OVCAR3 (cell line): ENCODE data around the genes RFWD3, WDR59 and ZFP1.

DNA sequence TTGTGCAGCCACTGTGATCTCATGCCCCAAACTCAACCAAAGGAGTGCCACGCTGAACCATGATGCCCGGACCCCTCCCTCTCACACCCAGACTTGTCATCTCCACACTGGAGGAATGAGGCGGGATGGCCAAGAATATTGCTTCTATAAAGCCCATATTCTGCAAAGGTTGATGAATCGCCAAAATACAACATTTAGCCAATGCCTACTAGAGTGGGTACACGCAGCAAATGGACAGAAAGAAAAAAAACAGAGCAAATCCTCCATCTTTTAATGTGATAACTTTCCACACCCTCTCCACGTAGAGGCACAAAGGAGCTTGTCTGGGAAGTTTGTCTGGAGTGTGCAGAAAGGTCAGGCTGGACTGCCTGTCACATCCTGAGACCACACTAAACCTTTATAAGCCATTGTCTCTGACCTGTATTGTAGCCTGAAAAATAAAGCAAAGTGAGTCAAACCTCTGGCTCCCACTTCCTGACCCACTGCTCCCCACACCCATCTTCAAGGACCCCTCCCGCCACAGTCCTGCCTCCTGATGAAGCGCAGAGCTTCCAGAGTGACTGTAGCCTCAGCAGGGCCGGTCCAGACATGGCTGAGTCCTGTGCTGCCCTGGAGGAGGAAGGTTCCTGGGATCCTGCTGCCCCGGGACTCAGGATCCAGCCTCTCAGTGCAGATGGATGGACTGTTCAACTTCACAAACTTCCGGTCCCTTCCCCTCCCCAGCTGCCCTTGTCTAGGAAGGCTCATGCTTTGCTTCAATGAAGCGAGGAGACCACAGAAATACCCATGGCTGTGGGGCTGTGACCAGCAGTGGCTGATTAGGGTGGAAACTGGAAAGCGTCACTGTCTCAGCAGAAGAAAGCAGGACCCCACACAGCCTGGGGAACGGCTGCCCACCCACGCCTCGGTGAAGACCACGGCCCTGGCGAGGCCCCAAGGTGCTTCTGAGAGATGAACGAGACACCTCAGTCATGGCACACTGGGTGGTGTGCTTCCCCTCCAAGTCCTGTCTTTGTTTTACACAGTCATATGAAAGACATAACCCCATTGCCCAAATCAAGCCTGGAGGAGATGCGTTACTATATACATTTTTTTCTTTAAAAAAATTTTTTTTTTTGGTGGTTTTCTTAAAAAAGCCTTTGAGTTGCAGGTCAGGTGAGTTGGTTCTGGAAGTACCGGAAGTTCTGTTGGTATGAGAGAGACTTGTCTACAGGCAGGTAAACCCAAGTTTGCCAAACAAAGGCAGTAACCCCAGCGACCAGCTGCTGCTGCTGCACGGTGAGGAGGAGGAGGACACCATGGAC, 30.9 kb upstream of the CLEC18B start:
- RRBS: 85% methylated on average over 2 of the region's 23 CpGs

DNA sequence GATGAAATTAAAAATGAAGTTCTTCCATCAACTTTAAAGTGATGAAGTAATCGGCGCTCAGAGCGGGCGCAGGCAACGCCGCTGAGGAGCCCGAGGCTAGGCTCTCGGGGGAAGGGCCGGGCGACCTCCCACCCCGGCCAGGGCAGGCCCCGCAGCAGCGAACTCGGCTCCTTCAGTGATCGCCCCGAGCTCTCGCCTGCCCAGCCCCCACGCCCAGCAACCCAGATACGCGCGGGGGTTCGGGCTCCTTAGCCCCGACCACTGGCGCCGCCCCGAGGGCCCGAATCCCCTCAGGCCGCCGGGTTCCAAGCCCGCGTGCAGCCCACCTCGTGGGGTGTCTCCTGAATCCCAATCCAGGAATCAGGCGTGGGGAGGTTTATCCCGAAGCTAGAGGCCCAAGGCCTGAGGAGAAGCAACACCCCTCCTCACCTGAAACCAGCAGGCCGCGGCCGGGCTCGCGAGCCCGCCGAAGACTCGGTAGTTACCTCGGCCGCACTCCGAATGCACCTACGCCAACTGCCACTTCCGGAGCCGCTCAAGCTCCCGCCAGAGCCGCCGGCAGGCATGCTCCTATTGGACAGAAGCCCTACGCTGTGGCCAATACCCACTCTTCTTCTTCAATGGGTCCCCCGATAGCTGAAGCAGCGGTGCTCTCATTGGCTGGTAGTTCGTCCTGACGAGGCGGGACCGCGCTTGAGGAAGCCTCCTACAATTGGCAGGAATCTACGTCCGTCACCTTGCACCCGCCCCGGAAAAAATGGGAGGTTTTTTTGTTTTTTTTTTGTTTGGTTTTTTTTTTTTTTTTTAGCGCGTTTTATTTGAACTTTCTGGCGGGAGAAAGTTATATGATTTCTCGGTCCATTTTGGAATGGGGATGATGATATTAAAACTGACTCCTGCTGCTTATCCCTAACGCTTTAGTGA, at the start of gene RFWD3:
TSS of gene RFWD3 (minus strand) at position 521 of the 924 bp plus-strand sequence.
- RRBS: 5% methylated on average over 9 of the region's 68 CpGs

DNA sequence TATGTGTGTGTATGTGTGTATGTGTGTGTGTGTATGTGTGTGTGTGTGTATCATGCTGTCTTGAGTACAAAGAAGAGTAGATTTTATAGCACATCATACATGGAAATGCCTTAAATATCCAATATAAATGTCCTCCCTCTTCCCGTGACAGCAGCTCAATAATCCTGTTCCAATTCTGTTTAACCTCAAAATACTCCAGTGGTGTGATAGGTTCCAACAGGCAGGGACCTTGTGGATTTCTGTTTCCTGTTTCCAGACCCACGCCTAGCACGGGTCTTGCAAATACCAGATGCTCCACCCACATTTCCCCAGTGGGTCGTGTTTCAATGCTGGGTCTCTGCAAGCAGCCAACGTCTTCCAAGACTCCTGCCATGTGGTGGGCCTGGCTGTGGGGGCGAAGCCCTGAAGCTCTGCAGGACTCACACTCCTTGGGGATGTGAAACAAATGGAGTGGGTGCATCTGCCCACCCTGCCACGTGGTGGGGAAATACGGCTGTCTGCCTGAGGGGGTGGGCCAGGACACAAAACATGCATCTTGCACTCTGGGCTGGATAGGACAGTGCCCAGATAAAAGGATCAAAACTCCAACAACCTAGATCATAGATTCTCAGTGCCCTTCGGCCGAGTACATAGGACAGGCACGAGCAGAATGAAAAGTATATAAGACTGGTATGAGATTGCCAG, 32.6 kb downstream of the FA2H start:
- RRBS: no CpG with 5 or more reads among the region's 11 CpGs

- RRBS: no CpG with 5 or more reads among the region's 22 CpGs
Observed at GRCh38 chr16:74867300-74868055, 92.9 kb upstream of the FA2H start.

DNA sequence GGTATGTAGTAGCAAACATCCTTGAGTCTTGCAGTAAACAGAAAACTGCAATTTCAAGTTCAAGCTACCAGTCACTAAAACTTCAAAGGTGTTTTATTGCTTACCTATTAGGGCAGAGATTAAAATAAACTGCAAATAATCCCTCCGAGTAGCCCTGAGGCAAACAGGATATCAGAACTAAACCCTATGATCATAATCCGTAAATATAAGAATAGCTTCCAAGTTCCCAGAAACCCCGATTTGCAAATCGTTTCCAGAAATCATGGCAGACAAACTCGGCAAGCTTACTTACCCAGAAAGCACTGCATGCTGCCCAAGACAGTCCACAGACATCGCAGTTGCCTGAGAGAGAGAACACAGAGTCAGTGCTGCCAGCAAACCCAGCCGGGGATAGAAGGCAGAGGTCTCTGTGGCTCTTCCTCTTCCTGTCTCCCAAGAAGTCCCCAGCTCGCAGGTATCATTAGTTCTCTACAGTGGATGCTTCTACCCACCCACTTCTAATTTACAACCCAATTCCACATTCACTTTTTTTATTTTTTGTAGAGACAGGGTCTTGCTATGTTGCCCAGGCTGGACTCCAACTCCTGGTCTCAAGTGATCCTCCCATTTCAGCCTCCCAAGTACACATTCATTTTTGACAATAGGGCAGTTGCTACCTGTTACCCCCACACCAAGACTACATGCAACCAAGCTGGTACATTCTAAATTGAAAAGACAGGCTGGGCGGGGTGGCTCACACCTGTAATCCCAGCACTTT, 19.3 kb downstream of the WDR59 start:
- RRBS: no CpG with 5 or more reads among the region's 9 CpGs

- RRBS: 3% methylated on average over 9 of the region's 86 CpGs
Observed at GRCh38 chr16:74984283-74985428, at the start of gene WDR59. Gene WDR59, minus strand, starts transcription at chr16:74985123.

GRCh38 chr16:75000483-75001745, 2.1 kb downstream of the ZNRF1 start:
- RRBS: 13% methylated on average over 4 of the region's 18 CpGs

DNA sequence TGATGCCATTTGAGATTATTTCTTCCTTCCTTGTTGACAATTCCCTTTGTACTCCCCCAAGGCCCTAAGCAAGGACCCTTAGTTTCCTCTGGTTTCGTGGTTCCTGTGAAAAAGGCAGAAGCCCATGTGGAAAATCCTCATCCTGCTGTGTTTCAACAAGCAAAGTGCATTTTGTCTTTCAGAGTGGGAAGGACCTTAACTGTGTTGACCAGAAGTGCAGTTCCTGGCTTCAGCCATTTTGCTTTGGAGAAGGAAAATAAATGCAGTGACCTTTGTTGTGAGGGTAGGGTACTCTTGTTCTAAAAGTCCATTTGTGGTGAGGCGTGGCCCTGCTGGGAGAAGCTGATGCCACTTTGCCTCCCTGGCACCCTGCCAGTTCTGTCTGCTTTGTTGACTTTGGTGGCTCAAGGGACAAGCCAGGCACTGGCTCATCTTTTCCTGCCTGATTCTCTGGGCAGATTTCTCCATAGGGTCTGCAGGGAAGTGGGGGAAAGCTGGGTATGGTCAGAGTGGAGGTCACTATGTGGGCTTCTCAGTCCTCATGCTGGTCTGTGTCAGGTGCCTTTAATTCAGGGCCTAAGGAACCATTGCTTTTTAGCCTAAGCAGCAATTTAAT, 55.3 kb downstream of the ZNRF1 start:
- RRBS: no CpG with 5 or more reads among the region's 2 CpGs

- RRBS: no CpG with 5 or more reads among the region's 6 CpGs
Observed at GRCh38 chr16:75065472-75066076, 51.0 kb downstream of the LDHD start.

DNA sequence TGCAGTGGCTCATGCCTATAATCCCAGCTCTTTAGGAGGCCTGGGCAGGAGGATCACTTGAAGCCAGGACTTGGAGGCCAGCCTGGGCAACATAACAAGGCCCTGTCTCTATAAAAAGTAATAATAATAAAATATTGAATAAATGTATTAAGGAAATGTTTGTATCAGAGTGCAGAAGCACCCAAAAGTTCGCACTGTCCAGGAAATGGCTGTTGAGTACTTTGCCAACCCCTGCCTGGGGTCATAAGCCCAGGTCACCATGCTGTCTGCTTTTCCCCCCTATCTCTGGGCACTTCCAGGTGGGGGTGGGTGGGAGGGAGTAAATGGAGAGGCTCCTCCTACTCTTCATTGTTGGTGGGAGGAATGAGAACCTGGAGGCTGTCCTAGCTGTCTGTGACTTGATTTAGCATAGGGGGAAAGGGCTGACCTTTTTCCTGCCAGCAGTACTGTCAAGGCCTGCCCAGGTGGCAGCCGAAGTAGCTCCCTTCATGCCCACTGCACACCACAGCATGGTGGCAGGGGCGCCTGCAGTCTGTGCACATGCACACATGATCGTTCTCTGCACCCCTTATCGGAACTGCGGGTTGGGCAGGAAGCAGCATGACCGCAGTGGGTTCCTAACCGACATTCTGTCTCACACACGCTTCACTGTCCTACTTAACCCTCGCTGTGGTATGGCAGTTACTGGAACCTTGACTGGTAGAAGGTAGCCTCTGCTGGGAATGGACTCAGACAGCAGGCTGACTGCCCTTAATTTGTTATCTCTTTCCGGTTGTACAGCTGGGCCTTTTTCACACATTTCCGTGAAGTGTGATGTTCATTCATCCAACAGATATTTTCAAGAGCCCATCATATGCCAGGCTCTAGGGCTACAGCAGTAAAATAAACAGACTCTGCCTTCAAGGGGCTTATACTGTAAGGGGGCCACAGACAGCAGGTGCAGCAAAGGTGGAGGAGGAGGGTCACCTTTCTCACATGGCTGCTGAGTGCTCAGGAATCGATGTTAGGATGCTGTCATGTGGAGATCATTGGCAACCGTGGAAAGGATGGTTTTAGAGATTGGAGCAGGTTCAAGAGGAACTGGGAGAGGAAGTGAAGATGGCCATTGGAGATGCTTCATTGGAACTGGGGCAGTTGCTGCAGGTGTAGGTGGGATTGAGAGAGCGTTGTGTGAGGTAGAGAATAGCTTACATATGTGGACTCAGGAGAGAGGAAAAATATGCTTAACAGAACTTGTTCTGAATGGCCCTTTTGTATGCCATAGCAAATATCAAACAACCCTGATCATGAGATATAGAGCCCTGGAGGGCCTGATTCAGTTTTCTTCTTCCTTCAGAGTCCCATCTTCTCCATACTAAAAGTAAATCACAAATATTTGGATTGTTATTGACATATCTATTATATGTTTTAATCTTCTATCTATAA, 41.3 kb downstream of the LDHD start:
- RRBS: no CpG with 5 or more reads among the region's 15 CpGs

DNA sequence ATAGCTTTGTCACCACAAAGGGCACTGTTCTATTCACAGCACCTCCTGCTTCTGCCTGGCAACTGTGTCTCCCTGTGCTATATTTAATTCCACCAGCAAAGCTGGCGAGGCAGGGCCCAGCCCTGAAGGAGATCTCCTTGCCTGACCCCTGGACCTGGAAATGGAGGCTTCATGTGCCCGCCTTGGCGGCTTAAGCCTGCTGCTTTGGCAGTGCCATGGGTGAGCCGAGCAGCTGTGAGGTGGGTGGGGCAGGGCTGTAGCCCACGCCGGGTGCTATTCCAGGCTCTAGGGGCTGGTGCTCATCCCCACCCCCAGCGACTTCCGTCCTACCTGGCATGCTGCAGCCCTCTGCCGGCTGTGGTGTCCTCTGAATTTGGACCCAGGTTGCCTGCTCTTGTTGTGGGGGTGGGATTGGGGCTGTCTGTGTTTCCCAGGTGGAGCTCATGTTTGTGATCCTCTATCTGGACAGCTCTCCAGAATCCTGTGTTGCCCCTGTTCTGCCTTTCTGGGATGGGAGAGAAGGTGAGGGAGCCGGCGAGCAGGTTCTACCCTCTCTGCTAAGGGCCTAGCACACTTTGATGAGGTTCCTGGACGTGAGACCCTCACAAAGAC, 6.6 kb downstream of the LDHD start:
- RRBS: 65% methylated on average over 3 of the region's 12 CpGs

GRCh38 chr16:75148167-75149310, at the start of gene ZFP1:
Gene ZFP1, plus strand, starts transcription at chr16:75148524.
- RRBS: 6% methylated on average over 14 of the region's 97 CpGs

- RRBS: no CpG with 5 or more reads among the region's 29 CpGs
Observed at GRCh38 chr16:75237999-75238987, 13.1 kb downstream of the BCAR1 start.

DNA sequence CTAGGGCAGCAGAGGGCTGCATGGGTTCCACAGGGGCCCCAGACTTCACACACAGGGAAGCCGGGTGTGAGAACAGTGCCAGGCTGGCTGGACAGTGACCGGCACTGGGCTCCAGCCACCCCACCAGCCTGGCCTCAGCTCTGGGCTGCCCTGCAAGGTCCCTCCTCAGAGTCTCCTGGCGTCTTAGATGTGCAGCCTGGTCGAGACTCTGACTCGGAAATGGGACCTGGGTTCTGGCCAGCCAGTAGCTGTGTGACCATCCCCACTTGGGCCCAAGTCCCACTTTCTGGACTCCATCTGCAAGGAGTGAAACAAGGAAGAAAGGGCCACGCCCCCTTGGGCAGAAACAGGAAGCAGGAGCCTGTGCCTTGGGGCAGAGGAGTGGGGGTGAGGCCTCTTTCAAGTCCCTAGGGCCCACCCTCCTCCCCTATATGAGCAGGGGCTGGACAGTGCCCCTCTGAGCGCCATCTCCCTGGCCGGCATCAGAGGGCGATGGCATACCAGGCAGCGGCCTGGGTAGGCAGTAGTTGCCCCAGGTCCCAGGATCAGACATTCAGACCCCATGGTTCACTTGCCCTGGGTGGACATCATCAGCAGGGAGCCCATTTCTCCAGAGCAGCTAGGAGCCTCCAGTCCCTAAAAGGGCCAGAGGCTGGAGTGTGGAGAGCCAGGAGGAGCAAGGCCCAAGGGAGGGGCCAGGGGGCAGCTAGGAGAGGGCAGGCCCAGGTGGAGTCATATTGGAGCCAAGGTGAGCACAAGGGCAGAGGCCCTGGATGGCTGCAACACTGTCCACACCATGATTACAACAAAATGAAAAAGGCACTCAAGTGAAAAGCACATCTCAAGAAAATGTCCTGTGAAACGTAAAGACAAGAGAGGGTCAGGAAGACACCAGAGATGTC, 7.1 kb downstream of the BCAR1 start:
- RRBS: no CpG with 5 or more reads among the region's 11 CpGs

- RRBS: no CpG with 5 or more reads among the region's 9 CpGs
Observed at GRCh38 chr16:75256933-75257427, 5.6 kb upstream of the BCAR1 start.

- RRBS: no CpG with 5 or more reads among the region's 16 CpGs
Observed at GRCh38 chr16:75262053-75262897, 10.9 kb upstream of the BCAR1 start.

- RRBS: no CpG with 5 or more reads among the region's 8 CpGs
Observed at GRCh38 chr16:75377908-75378776, 55.2 kb downstream of the CFDP1 start.

- RRBS: no CpG with 5 or more reads among the region's 18 CpGs
Observed at GRCh38 chr16:75434316-75434924, 1.1 kb upstream of the CFDP1 start.

GRCh38 chr16:75445274-75445607, 11.9 kb upstream of the CFDP1 start:
- RRBS: no CpG with 5 or more reads among the region's 5 CpGs

GRCh38 chr16:75486058-75486542, 9.1 kb downstream of the CHST6 start:
- RRBS: no CpG with 5 or more reads among the region's 8 CpGs